Natural killer cell (primary cell): Measurements from ENCODE around the gene IRAG2.

DNA sequence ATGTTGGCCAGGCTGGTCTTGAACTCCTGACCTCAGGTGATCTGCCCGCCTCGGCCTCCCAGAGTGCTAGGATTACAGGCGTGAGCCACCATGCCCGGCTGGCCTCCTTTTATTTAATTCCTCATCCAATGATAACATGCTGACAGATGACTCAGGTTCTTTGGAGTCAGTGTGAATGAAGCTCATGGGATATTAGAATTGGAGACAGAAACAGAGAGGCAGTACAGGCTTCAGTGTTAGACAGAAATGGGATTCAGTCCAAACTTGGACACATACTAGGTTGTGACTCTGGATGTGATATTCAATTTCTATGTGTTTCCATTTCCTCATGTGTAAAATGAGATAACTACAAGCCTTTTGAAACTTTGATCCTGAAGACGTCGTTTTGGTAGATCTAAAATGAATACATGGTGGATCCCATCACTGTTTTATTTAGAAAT, 47.3 kb downstream of the PDE3A start:
- PRO-cap = no peak

GRCh38 chr12:20439637-20440199, 71.4 kb downstream of the PDE3A start:
- PRO-cap = no peak

DNA sequence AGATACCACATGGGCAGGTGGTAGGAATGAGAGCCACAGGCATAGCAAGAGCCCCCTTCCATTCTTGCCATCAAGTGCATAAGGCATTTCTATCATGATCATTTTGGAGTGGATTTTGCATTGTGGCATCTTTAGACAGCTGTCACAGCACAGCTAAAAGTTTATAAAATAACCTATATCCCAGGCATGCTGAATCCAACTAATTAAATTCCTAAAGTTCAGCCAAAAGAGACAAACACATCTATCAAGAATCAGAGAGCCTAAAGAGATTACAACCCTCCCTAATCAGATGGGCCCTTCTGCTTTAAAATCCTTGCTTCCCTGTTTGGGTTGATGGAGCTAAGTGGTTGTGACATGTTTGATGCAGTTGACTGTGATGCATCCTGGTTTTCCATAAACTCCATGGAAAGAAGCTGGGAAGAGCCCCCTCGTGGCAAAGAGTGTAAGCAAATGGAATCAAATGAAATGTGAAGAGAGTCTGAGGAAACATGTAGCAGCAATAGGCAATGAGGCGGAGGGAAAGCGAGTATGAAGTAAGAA, 70.6 kb upstream of the SLCO1C1 start:
- PRO-cap = no peak

GRCh38 chr12:21354045-21354326, 18.7 kb upstream of the IAPP start:
- PRO-cap = no peak

DNA sequence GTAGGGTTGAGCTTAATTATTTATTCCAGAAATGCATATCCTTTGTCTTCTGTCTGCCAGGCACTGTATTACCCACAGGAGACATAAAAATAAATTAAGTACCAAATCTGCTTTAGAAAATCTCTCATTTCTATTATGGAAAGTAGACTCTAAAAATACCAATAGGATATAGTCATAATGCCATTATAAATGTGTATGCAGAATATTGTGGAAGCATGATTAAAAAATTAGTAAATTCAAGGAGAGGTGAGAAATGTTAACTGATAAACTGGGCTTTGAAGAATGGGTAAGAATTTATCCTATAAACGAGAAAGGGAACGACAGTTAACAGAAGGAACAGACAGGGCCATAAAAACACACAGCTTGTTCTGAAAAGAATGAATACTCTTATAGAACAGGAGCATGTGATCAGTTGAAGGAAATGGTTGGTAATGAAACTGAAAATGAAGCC, 7.9 kb downstream of the GOLT1B start:
- PRO-cap = no peak

GRCh38 chr12:21566191-21566656, 38.4 kb downstream of the GYS2 start:
- PRO-cap = no peak

DNA sequence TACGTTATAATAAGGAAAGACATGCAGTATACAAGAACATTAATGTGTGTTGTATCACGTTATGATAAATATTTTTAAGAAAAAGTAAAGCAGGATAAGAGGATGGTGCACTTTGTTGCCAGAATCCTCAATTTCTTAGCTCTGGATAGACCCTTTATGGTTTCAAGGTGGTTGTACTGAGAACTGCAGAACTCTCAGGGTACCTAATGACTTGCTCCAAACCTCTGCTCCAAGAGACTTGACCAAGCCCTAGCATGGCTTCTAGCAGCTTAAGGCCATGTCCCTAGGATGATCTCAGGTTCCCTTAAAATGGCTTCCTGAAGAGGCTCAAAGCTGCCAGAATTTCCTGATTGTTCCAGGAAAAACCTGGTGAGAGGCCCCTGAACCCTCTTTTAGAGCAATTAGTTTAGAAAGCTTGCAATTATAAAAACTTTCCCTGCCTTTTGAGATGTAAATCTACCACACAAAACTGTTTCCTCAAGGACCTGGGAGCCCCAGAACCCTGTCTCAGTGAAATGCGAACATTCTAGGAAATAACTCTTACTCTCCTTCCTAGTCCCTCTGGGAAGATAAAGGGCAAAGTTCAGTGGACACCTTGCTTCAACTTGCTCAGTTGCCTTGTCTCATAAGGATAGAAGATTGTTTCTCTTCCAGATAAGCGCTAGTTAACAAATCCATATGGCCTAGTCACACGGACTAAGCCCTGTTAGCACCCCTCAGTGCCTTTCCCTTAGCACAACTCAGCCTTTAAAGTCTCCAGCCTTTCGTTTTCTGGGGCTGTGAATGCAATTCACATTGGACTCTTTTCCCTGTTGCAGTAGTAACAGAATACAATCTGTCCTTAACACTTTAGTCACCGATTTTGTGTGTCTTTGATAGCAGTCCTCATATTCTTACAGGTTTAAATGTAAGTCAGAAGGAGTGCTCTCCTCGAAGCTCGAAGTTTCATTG, 2.5 kb downstream of the CMAS start:
- PRO-cap = no peak

DNA sequence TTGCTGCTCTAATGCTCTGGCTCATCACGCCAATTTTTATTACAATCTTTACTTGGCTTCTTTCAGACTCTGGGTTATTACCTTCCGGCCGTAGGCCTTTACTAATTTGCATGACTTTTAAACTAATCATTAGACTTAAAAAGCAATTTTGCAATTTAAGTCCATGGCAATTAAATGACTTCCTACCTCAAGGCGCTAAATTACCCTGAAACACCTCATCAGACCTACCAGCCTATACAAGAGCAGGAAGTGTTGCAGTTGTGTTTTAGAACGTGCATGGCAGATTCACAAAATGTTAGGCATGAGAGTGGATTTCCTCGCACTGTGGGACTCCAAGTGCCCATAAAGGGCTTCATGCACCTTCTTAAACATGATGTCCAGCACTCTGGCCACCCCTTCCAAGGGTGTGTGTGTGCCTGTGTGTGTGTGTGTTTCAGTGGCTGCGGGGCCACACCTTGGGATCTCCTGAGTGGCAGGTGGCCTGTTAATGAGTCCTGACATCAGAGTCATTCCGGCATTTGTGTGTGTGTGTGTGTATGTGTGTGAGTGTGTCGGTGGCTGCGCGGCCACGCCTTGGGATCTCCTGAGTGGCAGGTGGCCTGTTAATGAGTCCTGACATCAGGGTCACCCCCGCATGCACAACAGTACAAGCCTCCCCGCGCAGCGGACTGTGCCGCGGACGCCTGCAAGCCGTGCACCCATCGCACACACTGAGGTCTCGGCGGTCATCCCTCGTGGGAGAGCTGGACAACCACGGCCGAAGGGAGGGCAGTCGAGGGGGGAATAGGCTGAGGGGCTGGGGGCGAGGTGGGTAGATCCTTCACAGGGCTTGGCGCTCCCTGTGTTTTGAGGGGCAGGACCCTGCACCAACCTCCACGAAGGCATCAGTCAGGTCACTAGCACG, 900 bp downstream of the C2CD5 start:
- PRO-cap = no peak

- PRO-cap = no peak
Observed at GRCh38 chr12:22640728-22641215, 15.8 kb downstream of the ETNK1 start.

DNA sequence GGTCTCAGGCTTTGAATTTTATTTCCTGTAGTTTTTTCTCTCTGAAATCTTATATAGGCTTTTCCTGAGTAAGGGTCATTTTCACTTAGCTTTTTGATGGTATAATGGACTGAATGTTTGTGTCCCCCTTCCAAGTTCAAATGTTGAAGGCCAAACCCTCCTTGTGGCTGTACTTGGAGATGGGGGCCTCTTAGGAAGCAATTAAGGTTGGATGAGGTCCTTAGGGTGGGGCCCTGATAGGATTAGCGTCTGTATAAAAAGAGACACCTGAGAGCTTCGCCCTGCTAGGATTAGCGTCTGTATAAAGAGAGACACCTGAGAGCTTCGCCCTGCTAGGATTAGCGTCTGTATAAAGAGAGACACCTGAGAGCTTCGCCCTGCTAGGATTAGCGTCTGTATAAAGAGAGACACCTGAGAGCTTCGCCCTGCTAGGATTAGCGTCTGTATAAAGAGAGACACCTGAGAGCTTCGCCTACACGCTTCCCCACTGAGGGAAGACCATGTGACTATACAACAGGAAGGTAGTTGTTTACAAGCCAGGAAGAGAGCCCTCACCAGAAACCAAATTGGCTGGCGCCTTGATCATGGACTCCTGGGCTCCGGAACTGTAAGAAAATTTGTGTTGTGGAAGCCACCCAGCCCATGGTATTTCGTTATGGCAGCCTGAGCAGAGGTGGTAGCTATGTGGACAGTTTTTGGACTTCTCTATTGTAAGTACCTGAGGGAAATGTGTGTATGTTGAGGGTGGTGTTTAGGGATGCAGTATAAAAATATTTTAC, 74.6 kb downstream of the ETNK1 start:
- PRO-cap = no peak

- PRO-cap = no peak
Observed at GRCh38 chr12:22743746-22744185, 118.8 kb downstream of the ETNK1 start.

DNA sequence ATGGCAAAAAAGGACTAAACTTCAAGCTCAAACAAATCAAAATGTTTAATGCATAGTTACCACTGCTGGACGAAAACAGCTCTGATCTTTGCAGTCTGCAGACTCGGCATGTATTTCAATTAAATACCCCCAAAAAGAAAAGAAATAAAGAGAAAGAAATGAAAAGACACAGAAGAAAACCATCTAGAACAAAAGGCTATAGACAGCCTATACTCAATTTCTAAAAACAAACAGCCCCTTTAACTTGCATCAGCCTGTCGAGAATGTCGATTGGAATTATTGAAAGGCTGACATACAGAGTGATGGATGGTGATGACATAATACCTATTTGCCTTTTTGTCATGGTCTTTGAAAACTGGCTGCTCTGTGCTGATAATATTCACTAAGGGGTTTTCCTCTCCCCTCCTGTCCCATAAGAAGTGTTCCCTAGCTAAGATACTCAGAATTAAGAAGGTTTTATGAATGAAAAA, 393.7 kb downstream of the SOX5 start:
- PRO-cap = no peak

GRCh38 chr12:24211104-24211854, 261.8 kb upstream of the SOX5 start:
- PRO-cap = no peak

GRCh38 chr12:24551366-24551767, 397.5 kb downstream of the BCAT1 start:
- PRO-cap = no peak

- PRO-cap = no peak
Observed at GRCh38 chr12:24562271-24563323, 386.3 kb downstream of the BCAT1 start.

GRCh38 chr12:24933079-24933608, 15.8 kb downstream of the BCAT1 start:
- PRO-cap = no peak

GRCh38 chr12:24933709-24934094, 15.2 kb downstream of the BCAT1 start:
- PRO-cap = no peak

GRCh38 chr12:24951908-24952261, 3.0 kb upstream of the BCAT1 start:
- PRO-cap = no peak

- PRO-cap = bidirectional peak, plus-strand start at chr12:25052254, minus-strand start at chr12:25051975; bidirectional peak, plus-strand start at chr12:25052512, minus-strand start at chr12:25052415
Observed at GRCh38 chr12:25052161-25053281, at the start of gene IRAG2. Gene IRAG2, plus strand, starts transcription at chr12:25052706.

DNA sequence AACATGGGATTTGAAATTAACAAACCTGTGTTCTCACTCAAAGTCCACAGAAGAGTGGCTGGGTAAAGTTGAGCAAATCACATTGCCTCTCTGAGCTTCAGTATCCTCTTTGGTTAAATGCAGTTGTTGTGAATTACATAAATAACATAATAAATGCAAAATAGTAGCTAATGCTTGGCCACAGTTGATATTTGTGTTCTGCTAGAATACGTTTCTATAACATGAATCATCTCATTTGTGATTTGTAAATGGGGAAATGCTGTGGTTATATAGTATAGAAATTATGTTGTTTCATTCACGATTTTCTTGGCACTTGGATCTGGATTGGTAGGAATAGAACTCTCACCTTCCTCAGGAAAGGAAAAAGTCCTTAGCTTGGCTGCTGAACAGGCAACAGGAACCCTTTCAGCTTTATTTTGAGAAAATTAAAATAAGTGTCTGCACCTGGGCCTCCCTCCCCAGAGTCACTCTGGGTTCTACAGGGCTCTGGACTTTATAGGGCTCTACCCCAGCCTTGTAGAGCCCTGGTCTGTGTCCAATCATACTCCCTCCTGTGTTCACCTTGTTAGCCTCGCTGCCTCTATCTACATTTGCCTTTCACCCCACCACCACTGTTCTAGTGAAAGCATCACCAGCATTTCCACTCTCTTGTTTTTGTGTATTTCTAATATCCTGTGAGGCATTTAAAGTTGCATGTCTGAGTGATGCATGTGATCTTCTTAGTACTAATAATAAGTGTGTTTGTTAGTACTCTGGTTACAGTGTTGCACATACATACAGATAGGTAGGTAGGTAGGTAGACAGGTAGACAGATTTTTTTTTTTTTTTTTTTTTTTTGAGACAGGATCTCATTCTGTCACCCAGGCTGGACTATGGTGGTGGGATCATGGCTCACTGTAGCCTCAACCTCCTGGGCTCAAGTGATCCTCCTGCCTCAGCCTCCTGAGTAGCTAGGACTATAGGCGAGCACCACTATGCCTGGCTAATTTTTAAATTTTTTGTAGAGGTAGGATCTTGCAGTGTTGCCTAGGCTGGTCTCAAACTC, 4.3 kb downstream of the IRAG2 start:
- PRO-cap = no peak